ENCODE data around the genes CCR6 and GPR31.

DNA sequence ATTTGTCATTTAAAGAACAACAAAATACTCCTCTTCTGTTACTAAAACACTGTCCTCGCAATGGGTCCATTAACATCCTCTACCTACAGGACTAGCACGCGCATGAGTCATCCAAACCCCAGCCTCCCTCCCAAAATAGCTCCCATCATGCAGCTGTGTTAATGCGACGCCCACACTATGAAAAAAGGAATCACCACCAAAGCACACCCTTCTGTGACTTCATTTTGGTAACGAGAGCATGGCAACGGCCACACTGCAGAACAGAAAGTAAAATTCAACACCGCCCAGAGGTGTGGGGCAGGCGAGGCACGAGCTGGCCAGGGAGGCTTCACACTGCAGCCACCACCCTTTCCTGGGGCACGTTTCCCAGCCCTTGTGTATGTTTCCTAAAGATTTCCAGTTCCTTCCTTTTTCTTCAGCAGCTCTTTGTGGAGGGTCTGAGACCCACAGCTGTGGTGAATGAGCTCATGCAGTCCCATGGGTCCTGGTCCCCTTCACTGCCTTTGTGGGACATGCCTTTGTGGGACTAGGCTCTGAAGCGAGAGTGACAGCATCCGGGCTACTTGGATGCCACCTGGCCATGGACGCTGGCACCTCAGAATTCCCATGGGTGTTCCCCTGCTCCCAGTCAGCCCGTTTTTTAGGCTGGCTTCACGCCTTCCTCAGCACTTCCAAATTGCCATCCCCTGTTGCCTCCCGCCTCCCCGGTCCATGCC lies 45.4 kb downstream of the RAMACL start:
- PRO-cap, result unidirectional peak, plus-strand start at position 222 of the sequence

DNA sequence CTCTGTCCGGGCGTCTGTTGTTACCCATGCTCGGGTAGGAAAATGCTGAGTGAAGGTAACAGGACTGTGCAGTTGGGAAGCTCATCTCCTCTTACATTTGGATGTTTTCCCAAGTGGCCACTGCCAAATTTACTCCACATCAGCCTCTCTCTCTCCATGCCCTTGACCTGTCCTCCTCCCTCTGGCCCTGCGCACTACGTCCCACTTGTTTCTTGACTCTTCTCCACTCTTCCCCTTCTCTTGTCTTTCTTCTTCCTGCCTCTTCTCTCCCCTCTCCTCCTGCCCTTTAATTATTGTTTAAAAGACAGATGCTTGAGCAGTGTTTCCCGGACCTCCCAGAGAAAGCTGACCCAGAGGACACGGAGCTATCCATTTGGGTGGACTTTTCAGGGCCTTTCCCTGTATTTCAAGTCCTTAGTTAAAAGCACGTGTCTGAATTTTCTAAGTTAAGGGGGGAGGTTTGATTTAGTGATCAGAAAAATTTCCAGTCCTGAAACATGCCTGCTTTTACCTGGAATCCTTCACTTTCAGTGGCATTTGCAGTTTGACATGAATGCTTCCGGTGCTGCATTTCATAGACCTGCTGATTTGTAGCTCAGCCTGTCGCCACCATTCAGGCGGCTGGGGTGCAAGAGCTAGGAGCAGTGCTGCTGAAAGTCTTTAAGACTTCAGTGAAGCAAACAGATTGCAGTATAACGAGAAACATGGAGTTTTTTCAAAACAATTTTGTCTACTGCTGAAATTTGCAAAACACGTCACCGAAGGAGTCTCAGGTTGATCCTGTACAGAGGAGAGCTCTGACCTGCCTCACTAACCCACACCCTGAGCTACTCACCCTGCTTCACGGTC lies 14.2 kb downstream of the RPS6KA2 start:
- PRO-cap, result no peak

- PRO-cap, result no peak
Measured at GRCh38 chr6:166640324-166640921, 13.4 kb upstream of the RPS6KA2 start.

GRCh38 chr6:166678286-166679037 lies 51.4 kb upstream of the RPS6KA2 start:
- PRO-cap, result no peak

DNA sequence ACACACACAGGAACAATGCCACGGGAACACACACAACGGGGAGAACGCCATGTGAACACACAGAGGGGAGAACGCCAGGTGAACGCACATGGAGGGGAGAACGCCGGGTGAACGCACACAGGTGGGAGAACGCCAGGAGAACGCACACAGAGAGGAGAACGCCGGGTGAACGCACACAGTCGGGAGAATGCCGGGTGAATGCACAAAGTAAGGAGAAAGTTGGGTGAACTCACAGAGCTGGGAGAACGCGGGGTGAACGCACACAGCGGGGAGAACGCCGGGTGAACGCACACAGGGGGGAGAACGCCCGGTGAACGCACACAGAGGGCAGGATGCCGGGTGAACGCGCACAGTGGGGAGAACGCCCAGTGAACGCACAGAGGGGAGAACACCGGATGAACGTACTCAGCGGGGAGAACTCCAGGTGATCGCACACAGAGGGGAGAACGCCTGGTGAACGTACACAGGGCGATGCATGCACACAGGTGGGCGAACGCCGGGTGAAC lies 57.6 kb downstream of the RNASET2 start:
- PRO-cap, result no peak

DNA sequence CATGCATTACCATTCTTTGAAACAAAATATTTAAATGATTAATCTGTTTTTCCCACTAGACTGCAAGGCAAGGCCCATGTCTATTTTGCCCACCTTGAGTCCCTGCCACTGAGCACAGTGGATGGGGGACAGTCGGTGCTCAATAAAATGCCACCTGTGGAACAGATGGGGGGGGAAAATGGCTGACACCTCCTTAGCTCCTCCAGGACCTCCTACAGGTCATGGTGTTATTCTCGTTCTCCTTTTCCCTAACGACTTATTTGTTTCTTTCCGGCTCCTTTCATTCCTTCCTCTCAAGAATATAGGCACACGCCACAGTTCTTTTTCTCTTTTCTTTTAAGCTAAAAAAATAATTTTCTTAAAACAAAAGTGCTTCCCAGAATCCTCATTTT lies 1.3 kb upstream of the RNASET2 start:
- PRO-cap, result no peak

GRCh38 chr6:166988366-166989317 lies 10.6 kb upstream of the CEP43 start:
- PRO-cap, result no peak

GRCh38 chr6:167121829-167122846 lies 758 bp upstream of the CCR6 start:
- PRO-cap, result no peak

GRCh38 chr6:167122847-167123362 lies at the start of gene CCR6:
Gene CCR6, plus strand, starts transcription at chr6:167123096.
- PRO-cap, result no peak

- PRO-cap, result no peak
Measured at GRCh38 chr6:167124141-167125027, 1.5 kb downstream of the CCR6 start.

DNA sequence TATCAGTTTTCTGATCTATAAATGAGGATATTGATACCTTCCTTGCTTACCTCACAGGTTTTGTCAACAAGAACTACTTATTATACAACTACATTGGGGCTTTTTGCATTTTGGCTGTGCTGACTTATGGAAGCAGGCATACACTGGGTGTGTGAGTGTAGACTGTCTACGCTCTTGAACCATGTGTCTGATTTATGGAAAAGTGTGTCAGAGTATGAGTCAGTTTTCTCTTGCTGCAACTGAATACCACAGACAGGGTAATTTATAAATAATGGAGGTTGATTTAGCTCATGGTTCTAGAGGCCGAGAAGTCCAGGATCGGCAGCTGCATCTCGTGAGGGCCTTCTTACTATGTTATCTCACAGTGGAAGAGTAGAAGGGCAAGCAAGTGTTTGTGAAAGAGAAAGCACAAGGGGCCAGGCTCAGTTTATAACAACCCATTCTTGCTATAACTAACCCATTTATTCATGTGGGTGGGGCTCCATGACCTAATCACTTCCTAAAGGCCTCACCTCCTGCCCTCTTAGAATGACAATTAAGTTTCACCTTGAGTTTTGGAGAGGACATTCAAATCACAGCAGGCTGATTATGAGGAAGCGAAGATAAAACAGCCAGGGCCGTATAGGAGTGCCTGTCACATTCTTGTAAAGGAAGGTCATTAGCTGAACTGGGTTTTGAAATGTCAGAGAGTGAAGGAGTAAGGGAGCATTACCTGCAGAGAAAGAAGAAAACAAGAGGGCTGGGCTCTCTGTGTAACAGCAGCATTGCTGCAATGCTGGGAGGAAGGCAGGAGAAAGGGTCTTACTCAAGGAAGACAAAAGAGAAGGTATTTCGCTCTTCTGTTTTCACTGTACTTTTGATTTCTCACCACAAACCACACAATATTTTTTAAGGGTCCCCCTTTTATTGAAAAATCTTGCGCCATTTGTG lies 6.7 kb downstream of the GPR31 start:
- PRO-cap, result no peak

DNA sequence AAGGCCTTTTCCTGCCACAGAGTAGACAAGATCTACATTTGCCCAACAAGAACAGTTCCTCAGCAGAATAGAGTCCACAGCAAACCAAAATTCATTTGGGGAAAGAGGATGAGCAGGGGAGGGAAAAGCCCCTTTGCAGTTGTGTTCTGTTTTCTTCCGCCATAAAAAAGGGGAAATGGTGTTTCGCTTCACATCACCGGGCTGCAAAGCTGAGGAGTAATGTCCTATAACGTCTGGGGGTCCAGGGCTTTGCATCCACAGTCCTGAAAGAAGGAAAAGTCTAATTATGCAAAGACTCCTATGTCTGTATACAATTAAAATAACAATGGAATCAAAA lies at the start of gene GPR31:
Gene GPR31 (minus strand): TSS at position 69 of the 337 bp plus-strand sequence.
- PRO-cap, result no peak

DNA sequence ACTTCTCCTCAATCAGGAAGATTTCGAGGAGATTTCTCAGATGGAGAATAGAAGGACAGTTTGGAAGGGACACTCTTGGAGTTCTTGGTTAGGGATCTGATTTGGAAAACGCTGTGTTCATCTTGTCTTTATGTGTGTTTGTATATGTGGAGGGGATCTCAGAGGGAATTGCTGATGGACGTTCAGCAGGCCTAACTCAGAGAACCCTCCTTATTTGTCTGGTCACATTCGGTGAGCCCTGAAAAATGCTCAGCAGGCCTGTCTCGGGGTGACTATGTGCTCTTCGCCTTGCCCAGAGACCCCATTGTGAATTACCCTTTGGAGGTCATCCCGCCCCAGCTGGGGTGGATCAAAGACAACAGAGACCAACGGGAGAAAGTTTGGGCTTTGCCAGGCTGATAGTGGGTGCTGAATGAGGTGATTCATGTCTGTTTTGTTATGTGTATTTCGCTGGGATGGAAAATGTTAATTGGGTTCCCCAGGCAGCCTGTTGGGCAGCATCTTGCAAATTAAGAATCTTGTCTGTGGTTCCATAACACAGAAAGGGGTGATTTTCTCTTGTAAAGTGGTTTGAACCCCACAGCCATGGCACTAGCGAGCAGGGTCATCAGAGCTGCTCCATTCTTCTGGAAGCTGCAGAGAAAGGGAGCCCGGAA lies 63.3 kb upstream of the UNC93A start:
- PRO-cap, result no peak

DNA sequence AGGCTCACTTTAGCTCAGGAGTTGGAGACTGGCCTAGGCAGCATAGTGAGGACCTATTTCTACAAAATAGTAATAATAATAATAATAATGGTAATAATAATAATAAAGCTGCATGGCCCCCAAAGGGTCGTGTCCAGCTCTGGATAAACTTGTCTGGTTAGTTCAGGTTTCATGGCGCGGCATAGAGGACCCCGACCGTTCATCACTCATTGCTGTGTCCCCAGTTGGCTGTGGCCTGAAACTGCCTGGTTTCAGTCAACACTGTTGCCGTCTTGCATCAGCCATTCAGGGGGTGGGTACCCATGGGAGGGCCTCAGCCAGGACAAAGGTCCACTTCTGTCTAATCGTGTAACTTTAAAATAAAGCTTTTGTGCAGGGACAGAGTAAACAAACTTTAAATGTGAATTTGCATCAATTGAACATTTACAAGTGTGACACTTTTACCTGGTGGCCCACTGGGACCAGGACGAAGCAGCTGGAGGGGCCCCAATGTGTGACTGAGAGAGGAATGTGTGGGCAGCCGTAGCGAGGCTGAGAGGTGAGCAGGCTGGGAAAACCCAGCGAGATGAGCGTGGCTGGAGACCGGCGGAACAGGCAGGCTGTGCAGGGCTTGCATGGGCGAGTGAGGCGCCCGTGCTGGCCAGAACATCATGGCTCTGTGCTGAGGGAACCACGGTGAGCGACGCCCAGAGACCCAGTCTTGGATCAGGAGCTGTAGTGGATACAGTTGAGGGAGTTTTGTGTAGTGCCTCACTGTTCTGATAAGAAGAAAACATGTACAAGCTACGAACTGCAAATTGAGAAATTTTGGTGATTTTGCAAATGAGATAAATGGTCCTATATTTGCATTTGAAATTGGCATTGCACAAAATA lies 22.3 kb upstream of the UNC93A start:
- PRO-cap, result no peak

DNA sequence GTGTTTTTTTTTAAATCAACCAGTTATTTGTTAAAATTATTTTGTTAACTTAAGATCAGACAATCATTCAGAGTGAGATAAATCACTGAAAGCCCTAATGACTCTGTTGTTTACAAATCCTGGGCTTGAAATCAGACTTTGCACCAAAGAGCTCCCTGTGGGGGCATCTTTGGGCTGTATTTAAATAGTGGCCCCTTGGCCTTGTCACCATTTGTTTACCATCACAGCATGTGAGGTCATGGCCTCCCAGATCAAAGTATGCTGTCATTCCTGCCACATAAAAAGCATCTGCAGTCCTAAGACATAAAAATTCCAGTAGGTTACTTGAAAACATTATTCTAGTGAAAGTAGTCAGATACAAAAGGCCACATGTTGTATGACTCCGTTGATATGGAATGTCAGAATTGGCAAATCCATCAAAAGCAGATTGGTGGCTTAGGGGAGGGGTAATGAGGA lies 17.2 kb downstream of the TTLL2 start:
- PRO-cap, result no peak

DNA sequence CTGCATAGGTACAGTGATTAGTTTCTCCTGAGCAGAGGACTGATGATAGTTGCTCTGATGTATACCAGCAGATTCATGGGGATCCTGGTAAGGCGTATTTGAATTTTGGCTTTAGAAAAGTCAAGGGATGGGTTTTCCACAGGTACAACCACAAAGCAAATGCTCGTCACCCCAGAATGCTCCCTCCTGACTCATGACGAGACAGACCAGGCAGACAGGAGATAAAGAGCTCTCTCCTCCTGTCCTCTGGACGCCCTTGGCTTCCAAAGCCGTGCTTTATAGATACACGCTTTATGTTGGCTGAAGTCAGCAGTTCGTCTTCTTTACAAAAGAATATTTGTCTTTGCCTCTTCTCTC lies 166.8 kb downstream of the TTLL2 start:
- PRO-cap, result no peak

DNA sequence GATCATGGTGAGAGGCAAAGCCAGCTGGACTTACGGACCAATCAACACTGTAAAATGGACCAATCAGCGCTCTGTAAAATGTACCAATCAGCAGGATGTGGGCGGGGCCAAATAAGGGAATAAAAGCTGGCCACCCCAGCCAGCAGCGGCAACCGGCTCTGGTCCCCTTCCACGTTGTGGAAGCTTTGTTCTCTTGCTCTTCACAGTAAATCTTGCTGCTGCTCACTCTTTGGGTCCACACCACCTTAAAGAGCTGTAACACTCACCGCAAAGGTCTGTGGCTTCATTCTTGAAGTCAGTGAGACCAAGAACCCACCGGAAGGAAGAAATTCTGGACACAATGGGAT lies 133.2 kb upstream of the AFDN start:
- PRO-cap, result no peak

- PRO-cap, result no peak
Measured at GRCh38 chr6:167805640-167806694, 20.7 kb upstream of the AFDN start.

GRCh38 chr6:167839739-167840171 lies 13.0 kb downstream of the AFDN start:
- PRO-cap, result no peak

GRCh38 chr6:167937890-167938751 lies 59.4 kb upstream of the KIF25 start:
- PRO-cap, result no peak

Data from parotid gland (tissue), 1 donor.